Measurements from ENCODE around the gene B4GALT1.

GRCh38 chr9:33166714-33167741 lies at the start of gene B4GALT1:
Gene B4GALT1, minus strand, starts transcription at chr9:33167336.
- PRO-cap, result unidirectional peak, minus-strand start at chr9:33167186; bidirectional peak, plus-strand start at chr9:33167653, minus-strand start at chr9:33167362
- RAMPAGE, long total RNA, result no peak

DNA sequence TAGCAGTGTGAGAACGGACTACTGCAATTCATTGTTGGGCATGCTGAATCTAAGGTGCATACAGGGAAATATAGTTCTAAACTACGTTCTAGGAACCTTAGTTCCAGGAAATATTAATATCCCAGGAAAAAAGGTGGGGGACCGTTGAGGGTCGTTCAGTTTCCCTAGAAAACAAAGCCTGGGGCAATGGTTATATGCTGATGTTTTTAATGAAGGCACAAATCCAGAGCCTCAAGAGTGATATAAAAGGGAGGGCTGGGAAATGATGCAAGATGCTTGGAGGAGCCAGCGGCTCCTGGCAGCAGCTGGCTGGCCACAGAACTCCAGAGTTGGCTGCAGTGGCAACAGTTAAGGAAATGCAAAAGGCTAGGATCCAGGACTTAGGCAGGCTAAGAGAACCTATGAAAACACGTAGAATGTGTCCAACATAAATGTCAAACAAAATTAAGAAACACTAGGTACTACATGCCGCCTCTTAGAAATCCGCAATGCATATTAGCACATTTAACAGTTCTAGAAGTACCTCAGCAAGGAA lies 31.0 kb upstream of the B4GALT1 start:
- PRO-cap, result no peak
- RAMPAGE, long total RNA, result no peak

DNA sequence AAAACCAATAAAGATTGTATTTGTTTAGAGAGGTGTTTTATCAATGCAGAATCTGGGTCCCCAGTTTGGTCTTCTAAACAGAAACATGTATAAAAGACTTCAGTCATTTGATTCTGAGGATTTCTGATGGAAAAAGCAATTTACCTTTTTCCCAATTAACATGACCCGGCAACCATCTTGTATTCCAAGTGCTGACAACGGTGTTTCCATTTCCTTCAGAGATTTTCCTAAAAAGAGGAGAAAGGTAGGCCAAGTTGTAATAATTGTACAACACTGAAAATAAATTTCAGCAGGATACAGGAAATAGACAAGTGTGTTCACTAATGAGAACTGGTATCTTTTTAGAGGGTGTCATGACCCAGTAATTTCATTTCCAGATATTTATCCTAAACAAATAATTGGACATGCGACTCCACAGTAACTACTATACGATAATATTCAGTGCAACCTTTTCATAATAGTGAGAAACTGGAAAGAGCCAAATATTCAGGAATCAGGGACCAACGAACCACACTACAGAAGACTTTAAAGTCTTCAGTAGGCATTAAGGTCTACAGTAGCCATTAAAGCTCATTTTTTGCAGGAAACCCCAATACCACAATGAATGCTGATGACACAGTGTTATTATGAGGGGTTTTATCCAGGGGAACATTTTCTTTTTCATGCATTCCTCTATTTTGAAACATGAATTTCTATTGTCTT lies 3.4 kb downstream of the BAG1 start:
- PRO-cap, result no peak
- RAMPAGE, long total RNA, result no peak

GRCh38 chr9:33392890-33393262 lies 9.5 kb downstream of the AQP7 start:
- PRO-cap, result no peak
- RAMPAGE, long total RNA, result no peak

DNA sequence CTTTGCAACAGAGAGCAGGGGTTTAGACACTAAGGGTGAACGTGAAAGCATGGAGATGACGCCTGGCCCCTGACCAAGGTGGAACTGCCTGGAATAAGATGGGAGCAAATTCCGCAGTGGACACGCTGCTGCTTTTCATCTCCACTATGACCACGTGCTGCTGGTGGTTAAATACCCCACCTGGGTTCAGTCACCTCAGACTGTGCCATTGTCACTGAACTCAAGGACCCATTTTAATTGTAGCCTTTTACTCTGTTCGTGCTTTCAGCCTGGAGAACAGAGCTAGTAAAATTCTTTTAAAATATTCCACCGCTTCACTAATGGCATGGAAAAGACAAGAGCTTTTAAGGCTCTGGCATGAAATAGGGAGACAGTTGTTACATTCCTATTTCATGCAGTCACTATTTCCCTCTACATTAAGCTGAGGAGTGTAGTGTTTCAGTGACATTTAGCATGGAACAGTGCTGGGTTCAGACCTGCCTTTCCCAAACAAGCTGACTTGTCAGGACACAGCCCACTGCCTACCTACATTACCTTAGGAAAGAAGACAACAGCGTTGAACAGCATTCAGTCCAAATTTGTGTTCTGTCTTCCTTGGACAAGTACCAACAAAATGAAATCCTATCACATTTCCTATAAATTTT lies 96.9 kb downstream of the ANKRD18B start:
- PRO-cap, result no peak
- RAMPAGE, long total RNA, result no peak

DNA sequence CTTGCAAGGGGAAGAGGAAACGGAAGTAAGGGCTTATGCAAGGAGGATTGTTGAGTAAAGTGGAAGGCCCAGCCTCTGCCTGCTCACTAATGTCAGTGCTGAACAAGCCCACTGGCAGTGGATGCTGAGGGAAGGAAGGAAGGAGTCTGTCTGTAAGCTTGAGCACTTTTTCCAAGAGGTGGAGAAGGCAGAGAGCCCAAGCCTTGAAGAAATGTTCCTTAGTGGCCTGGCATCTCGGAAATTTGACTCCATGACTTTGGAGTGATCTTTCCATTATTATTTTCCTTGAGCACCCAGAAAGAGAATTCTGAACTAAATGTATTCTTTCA lies 35.6 kb upstream of the PRSS3 start:
- PRO-cap, result no peak
- RAMPAGE, long total RNA, result no peak

DNA sequence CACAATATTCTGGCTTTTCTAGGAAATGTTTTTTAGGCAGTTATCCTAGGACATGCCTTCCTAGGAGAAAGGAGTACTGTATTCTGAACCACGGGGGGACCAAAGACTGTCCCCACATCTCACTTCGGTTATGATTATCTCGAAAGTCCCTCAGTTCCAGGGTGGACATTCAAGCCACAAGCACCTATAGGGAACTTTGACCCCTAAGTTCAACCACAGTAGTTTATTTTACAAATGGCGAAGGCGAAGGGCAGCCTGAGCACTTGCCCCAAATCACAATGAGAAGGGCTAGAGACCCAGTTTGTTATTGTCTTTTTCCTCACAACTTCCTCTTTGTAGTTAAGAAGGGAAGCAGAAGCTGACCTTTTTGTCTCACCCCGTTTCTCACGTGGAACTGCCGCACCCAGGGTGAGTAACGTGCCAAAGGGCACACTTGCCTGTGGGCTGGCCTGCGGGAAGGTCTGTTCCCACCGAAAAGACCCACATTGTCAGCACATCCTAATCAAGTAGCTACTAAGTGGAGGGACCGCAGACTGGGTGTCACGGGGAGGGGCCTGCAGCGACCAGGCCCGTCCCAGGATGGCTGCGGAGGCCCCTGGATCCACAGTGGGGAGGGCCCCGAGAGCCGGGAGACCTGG lies 659 bp upstream of the UBE2R2 start:
- PRO-cap, result no peak
- RAMPAGE, long total RNA, result no peak

DNA sequence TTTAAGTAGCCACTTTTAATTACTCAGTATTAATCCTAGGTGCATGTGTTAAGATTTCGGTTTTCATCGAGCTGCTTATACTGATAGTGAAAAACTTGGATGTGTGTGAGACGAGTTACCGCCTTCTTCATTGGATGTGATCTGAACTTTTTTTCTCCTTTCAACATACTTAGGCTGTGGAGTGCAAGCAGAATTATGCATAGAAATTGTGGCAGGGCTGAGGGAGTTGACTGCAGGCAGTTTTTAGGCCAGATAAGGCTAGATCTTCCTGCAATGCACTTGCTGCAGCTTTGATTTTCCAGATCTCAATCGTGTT lies 101.2 kb downstream of the UBE2R2 start:
- PRO-cap, result no peak
- RAMPAGE, long total RNA, result no peak

- PRO-cap, result no peak
- RAMPAGE, long total RNA, result no peak
Measured at GRCh38 chr9:33982097-33982507, 66.6 kb downstream of the UBAP2 start.

DNA sequence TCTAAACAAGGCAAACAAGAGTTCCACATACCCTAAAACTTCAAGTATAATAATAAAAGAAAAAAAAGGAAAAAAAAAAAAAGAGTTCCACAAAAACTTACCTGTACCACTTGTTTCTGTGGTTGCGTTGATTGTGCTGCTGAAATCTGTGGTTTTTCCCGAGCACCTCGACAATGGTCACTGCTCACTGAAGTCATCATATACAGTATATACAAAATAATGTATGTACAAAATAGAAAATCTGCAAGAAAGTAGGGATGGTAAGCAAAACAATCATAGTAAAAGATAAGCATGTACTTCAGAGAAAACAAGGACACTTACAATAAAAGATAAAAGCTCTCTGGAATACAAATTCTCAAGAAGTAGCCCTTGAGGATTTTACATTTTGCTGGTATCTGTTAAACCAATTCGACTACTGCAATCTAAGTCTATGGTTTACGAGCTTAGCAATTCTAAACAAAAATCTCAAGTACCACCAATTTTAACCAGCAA lies 31.7 kb downstream of the UBAP2 start:
- PRO-cap, result no peak
- RAMPAGE, long total RNA, result no peak

DNA sequence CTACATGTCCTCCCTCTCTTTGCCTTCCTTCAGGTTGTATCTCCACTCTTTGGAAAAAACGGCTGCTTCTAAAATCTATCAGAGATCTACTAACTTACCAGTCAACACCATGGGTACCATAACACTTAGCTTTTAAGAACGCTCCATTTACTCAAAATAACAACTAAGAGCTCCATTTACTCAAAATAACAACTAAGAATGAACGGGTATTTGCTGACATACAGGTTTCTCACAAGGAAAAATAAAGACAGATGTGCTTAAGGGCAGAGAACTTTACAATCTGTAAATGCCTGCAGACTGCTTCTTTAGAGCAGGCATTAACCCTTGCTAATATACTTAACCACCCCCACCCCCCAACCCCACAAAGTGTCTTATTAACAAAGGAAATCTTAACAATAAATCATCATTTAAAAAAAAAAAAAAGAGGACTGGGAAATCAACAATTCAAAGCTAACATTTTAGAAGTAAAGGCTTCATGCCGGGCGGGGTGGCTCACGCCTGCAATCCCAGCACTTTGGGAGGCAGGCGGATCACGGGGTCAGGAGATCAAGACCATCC lies 2.7 kb downstream of the UBAP2 start:
- PRO-cap, result no peak
- RAMPAGE, long total RNA, result no peak

DNA sequence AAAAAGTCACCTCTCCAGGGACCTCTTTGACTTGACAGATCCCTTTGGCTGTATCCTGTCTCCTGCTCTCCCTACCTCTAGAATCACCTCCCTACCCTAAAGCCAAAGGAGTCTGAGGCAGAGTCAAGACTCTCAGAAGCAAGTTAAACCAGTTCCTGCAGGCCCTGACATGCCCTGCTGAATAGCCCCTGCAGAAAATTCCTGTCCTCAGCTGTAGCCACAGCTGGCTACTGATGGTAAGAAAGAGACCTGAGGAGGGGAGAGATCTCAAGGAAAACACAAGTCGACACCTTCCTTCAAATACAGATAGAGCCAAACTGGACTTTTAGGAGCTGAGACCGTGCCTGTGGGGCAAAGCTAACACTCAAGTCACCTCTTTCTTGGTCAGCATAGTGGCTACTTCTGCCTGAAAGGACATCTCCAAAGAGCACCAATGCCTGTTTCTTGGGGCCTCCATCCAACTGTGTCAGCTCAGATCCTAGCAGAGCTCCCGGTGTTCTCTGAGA lies 23.8 kb upstream of the UBAP2 start:
- PRO-cap, result no peak
- RAMPAGE, long total RNA, result no peak

GRCh38 chr9:34171723-34172194 lies 7.1 kb upstream of the UBAP1 start:
- PRO-cap, result bidirectional peak, plus-strand start at chr9:34171942, minus-strand start at chr9:34171815
- RAMPAGE, long total RNA, result no peak

- PRO-cap, result no peak
- RAMPAGE, long total RNA, result no peak
Measured at GRCh38 chr9:34224239-34224674, 45.4 kb downstream of the UBAP1 start.

GRCh38 chr9:34380569-34381266 lies 4.0 kb upstream of the MYORG start:
- PRO-cap, result bidirectional peak, plus-strand start at chr9:34380928, minus-strand start at chr9:34380831
- RAMPAGE, long total RNA, result no peak

DNA sequence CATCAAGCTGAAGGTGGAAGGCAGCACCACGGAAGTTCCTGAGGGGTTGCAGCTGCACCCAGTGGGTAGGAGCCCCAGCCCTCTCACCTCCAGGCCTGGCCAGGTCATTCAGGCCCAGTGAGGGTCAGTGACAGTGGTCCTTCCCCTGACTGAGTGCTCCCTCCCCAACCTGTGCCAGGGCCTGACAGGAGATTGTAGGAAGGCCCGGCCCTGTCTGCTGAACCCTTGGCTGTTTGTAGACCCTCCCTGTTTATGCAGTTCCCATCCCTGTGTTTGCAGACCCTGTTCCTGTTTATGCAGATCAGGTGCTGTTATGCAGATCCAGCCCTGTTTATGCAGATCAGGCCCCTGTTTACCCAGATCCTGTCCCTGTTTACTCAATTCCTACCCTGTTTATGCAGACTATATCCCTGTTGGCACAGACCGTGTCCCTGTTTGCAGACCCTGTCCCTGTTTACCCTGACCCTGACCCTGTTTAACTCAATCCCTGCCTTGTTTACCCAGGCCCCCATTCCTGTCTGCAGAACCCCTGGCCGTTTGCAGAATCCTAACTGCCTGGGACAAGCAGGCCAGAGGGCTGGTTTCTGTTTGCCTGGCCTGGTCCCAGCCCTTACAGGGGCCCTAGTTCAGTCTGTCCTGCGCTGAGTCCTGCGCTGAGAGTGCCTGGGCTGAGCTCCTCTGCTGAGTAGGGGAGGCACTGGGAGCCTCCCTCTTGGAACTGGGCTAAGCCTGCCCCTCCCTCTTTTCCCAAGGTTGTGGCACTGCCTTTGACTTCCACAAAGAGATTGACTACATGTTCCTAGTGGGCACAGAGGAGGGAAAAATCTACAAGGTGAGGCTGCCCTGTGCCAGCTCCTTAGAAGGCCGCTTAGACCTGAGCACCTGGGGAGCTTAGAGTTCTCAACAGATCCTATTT lies 10.2 kb downstream of the ENHO start:
- PRO-cap, result no peak
- RAMPAGE, long total RNA, result no peak

DNA sequence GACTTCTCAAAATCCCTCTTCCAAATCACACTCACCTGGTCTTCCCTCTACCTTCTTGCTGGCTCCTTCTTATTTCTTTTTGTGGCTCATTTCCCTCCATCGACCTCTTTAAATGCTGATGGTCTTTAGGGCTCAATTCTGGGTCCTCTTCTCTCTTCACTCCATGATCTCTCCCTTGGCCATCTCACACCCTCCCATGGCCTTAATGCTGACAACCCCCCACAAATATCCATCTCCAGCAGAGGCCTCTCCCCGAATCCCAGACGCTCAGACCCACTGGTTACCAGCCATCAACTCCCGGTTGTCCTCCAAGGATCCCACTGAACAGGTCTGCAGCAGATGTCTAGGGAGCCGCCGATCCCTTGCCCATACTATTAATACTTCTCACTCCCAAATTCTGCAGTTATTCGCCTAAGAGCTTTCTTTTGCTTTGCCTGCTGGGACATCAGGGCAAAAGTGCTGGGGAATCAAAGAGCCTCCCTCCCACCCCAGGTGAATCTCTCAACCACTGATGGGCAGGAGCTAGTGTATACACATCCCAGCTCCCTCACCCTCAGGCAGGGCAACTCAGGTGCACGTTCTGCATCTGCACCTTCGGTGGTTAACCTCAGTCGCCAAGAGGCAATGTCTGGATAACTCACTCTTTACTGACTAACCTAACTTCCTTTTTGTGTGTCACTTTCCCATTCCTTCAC lies 26.5 kb downstream of the CNTFR start:
- PRO-cap, result no peak
- RAMPAGE, long total RNA, result no peak

DNA sequence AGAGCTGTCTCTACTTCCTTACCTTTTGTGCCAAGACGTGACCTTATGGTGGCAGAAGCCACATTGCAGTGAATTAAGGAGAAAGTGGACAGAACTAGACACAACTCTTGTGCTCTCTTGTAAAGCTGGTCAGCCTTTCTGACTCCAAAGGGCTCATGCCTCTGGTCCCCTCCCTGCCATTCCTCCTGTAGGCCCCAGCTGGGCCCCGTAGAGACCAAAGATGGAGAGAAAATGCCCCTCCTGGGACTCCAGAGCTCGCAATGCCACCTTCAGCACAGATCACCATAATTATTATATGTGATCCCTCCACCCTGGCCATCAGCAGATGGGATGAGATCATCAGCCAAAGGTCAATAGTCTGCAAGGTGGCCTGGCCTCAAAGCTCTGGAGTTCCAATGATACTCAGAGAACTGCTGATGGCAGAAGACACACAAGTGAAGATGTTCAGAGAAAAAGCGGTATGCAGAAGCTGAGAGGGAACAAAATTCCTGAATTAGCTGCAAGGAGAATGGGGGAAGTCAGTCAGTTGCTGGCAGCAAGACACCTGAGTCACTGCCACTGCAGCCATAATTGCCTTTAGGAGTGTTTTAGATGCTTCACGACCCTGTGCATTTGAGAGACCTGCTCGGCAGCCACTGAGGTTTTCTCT lies 5.0 kb downstream of the RPP25L start:
- PRO-cap, result no peak
- RAMPAGE, long total RNA, result no peak

- PRO-cap, result no peak
- RAMPAGE, long total RNA, result no peak
Measured at GRCh38 chr9:34653069-34654145, 1.4 kb downstream of the IL11RA start.

- PRO-cap, result no peak
- RAMPAGE, long total RNA, result no peak
Measured at GRCh38 chr9:34701986-34702558, 7.9 kb downstream of the CCL21 start.

All from Karpas-422 (cell line).